Temporal lobe (tissue), 2 donors: ENCODE measurements around the genes BCAM, NECTIN2, APOC1, CLASRP, NKPD1 and EXOC3L2.

DNA sequence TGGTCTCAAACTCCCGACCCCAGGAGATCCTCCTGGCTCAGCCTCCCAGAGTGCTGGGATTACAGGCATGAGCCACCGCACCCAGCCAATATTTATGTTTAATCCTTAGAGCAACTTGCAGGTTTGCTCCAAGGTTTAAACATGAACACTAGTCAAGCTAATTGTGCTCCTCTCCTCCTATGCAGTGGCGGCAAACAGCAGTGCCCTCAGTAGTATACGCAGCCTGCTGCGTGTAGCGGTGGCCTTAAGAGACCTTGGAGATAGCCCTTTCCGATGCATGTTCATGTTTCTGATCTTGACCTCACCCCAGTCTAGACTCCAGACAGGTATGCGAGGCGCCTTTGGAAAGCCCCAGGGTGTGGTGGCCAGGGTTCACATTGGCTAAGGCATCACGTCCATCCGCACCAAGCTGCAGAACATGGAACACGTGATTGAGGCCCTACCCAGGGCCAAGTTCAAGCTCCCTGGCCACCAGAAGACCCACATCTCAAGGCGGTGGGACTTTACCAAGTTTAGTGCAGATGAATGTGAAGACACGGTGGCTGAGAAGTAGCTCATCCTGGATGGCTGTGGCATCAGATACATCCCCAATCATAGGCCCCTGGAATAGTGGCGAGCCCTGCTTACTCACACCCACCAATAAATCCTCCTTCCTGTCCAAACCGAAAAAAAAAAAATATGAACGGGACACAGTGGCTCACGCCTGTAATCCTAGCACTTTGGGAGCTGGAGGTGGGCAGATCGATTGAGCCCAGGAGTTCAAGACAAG lies 12.7 kb upstream of the CBLC start:
- RAMPAGE, long total RNA, result no peak

GRCh38 chr19:44808592-44809382 lies at the start of gene BCAM:
Gene BCAM (plus strand): TSS chr19:44809103.
- RAMPAGE, long total RNA, result no peak

- RAMPAGE, long total RNA, result no peak
Observed at GRCh38 chr19:44844391-44845311, 1.4 kb upstream of the NECTIN2 start.

DNA sequence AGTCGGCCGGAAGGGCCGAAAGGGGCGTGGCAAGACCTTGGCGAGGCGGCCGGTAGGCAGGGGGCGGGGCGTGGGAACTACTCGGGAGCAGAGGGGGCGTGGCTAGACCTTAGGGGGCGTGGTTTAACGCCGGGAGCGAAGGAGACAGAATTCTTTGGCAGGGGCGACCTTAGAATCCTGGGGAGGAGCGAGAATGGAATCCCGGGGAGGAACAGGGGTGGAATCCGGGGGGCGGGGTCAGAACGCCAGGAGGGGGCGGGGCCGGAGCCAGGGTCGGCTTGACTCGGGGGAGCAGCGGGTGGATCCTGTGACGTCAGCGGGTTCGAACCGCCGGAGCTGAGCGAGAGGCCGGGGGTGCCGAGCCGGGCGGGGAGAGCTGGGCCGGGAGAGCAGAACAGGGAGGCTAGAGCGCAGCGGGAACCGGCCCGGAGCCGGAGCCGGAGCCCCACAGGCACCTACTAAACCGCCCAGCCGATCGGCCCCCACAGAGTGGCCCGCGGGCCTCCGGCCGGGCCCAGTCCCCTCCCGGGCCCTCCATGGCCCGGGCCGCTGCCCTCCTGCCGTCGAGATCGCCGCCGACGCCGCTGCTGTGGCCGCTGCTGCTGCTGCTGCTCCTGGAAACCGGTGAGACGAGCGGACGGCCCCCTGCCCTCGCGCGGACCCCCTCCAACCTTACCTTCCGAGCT lies at the start of gene NECTIN2:
Gene NECTIN2 (plus strand): TSS at position 308 of the 686 bp plus-strand sequence.
- RAMPAGE, long total RNA, result no peak

- RAMPAGE, long total RNA, result no peak
Observed at GRCh38 chr19:44848113-44848578, 2.0 kb downstream of the NECTIN2 start.

DNA sequence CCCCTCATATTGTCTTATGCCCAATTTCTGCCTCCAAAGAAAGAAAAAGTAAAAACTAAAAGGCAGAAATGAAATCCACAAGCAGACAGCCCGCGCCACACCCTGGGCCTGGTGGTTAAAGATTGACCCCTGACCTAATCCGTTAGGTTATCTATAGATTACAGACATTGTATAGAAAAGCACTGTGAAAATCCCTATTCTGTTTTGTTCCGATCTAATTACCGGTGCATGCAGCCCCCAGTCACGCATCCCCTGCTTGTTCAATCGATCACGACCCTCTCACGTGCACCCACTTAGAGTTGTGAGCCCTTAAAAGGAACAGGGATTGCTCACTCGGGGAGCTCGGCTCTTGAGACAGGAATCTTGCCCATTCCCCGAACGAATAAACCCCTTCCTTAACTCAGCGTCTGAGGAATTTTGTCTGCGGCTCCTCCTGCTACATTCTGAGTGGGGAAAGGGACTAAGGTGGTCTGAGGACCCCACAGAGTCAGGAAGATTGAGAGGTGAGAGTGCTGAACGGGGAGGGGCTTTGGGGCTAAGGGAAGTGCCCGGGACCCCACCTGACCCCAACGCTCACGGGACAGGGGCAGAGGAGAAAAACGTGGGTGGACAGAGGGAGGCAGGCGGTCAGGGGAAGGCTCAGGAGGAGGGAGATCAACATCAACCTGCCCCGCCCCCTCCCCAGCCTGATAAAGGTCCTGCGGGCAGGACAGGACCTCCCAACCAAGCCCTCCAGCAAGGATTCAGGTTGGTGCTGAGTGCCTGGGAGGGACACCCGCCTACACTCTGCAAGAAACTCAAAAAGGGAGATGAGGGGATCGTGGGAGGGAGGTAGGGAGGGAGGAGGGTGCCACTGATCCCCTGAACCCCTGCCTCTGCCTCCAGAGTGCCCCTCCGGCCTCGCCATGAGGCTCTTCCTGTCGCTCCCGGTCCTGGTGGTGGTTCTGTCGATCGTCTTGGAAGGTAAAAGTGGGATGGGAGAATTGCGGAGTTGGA lies at the start of gene APOC1:
Gene APOC1 (plus strand): TSS at position 622 of the 996 bp plus-strand sequence.
- RAMPAGE, long total RNA, result no peak

GRCh38 chr19:44919039-44919567 lies 4.7 kb downstream of the APOC1 start:
- RAMPAGE, long total RNA, result no peak

DNA sequence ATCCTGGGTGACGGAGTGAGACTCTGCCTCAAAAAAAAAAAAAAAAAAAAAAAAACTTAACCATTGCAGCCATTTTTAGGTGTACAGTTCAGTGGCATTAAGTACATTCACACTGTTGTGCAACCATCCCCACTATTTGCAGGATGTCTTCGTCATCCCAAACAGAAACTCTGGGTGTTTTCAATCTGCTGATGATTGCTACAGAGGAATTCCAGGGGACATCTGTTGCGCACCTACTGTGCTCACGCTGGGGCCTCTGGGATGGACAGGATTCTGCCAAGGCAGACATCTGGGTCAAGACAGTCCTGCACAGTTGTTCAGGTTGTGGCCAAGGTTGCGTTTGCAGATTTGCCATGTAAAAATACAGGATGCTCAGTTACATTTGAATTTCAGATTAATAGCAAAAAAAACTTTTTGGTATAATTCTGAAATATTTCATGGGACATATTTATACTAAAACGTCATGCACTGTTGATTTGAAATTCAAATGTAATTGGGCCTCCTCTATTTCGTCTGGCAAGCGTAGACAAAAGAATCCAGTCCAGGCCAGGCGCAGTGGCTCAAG lies 2.3 kb upstream of the APOC4 start:
- RAMPAGE, long total RNA, result no peak

GRCh38 chr19:45021834-45022572 lies 16.8 kb upstream of the CLASRP start:
- RAMPAGE, long total RNA, result no peak

- RAMPAGE, long total RNA, result start-site peak on the plus strand at chr19:45039061-45039090, 204 and 104 reads in 2 replicates
Observed at GRCh38 chr19:45038783-45039964, at the start of gene CLASRP. Gene CLASRP (plus strand): TSS chr19:45039045.

- RAMPAGE, long total RNA, result no peak
Observed at GRCh38 chr19:45039965-45040823, 1.3 kb downstream of the CLASRP start.

GRCh38 chr19:45045611-45046453 lies 7.0 kb downstream of the CLASRP start:
- RAMPAGE, long total RNA, result no peak

GRCh38 chr19:45048939-45049874 lies 10.4 kb downstream of the CLASRP start:
- RAMPAGE, long total RNA, result no peak

DNA sequence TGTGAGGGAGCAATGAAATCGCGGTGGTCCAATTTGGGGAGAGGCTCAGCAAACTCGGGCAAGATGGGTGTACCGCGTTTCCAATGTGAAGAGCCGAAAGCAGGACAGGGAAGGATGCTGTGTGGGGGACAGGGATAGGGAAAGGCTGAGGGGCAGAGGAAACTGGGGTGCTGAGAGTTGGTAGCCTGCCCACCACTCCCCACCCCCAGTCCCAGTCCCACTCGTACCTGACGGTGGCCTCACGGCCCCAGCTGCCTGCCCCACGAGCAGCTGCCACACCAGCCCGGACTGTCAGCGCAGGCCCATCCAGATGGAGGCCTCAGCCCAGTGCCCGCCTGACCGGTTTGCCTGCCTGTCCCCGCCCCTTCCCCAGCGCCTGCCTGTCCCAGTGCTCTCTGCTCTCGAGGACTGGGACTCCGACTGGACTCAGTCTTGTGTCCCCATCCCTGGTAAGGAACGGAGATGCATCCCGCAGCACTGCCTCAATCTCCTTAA lies at the start of gene NKPD1:
Gene NKPD1 (minus strand): TSS at position 285 of the 495 bp plus-strand sequence.
- RAMPAGE, long total RNA, result no peak

DNA sequence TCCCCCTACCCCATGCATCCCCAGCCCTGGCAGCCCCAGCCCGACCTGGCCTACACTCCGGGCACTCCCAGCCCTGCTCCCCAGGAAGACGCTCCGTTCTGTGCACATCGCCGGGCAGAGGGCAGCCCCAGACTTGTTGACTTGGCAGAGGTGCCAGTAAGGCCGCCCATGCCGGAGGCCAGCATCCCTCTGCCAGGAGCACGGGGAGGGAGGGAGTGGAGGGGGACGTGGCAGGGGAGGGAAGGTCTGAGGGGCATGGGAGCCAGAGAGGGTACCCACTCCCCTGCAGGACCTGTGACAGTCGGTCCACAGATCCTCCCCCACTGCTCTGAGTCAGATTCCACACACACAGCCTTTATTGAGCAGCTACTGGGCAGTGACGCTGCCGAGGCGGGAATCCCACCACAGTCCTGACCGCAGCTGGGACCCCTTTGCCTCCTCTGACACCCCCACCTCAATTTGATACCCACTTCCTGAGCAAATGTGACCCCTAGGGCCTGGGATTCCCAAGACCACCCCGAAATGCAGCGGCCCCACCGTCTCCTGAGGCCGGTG lies 1.9 kb upstream of the NKPD1 start:
- RAMPAGE, long total RNA, result no peak

GRCh38 chr19:45234457-45235013 lies 10.7 kb downstream of the EXOC3L2 start:
- RAMPAGE, long total RNA, result no peak

- RAMPAGE, long total RNA, result no peak
Observed at GRCh38 chr19:45245079-45245761, at the start of gene EXOC3L2. Gene EXOC3L2 (minus strand): TSS chr19:45245407.

- RAMPAGE, long total RNA, result no peak
Observed at GRCh38 chr19:45297492-45298207, 25.0 kb downstream of the CKM start.

DNA sequence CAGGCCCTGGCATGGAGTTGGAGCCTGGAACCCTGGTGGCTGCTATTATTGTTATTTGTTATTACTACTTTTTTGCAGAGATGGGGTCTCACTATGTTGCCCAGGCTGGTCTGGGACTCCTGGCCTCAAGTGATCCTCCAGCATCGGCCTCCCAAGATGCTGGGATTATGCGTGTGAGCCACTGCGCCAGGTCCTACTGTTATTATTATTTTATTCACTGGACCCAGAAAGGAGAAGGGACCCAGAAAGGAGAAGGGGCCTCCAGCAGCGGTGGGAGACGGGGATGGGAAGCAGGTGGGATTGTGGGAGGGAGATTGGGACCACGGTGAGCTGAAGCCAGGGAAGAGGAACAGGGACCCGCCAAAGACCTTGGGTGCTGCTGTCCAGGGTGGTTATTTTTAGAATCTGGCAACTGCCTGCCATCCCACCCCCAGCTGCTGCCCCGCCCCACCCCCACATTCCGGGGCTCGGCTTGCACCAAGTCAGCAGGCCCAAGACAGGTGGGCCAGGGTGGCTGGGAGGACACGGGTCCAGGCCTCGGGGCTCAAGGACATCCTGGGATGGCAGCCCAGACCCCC lies 1.0 kb downstream of the CKM start:
- RAMPAGE, long total RNA, result no peak

GRCh38 chr19:45402192-45403343 lies 2.3 kb downstream of the PPP1R13L start:
- RAMPAGE, long total RNA, result no peak